H9 (cell line): ENCODE data around the genes NFIC and TEKTIP1.

DNA sequence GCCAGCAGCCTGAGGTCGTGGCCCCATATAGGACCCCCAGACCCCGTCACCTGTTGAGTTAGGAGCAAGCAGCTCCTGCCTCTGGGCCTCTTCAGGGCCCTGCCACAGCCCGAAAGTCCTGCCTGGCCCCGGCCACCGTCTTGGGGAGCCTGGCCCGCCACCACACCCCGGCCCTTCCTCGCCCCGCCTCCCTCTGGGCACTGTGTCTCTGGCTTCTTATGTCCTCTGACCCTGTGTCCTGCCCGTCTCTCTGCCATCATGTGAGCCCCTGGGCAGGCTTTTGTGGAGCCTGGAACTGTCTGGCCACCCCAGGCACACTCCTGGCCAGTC lies 19.2 kb downstream of the NCLN start:
- PRO-cap = no peak

GRCh38 chr19:3346653-3347408 lies 19.6 kb upstream of the NFIC start:
- PRO-cap = no peak

DNA sequence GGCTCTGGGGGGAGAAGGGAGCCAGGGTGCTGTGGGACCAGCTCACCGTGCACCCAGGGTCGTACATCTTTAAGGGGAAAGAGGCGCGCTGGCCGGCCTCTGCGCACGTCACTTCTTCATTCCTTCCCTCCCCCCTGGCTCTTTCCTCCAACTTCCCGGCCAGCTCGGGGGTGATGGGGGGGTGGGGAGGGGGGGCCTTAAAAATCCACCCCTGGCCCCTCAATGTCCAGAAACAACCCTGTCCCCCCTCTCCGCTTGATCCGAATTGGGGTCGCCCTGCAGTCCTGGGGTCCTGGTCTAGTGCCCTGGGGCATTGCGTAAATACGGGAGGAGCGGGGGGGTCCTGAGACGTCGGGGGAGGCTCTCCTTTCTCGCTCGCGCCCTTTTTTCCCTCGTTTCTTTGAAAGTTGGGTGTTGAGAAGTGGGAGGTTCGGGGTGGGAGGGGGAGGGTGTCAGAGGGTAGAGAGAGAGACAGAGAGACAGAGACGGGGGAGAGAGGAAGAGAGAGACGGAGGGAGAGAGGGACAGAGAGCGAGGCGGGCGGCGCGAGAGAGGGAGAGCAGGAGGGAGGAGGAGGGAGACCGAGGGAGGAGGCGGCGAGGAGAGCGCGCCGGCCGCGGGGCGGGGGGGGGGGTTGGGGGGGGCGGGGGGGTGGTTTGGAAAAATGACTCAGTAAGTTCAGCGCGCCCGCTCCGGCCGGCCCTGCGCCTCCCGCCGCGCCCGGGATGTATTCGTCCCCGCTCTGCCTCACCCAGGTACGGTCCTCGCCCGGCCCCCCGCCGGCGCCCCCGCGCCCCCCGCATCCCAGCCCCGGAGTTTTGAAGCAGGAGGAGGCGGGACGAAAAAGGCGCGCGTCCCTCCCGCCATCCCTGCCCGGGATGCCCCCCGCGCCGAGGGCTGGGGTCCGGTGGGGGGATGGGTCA lies at the start of gene NFIC:
Gene NFIC, plus strand, starts transcription at position 672 of the 923 bp plus-strand sequence.
- PRO-cap = no peak

- PRO-cap = no peak
These were observed 46.9 kb downstream of the NFIC start for GRCh38 chr19:3413174-3413785.

GRCh38 chr19:3431588-3432230 lies 48.6 kb downstream of the SMIM24 start:
- PRO-cap = no peak

DNA sequence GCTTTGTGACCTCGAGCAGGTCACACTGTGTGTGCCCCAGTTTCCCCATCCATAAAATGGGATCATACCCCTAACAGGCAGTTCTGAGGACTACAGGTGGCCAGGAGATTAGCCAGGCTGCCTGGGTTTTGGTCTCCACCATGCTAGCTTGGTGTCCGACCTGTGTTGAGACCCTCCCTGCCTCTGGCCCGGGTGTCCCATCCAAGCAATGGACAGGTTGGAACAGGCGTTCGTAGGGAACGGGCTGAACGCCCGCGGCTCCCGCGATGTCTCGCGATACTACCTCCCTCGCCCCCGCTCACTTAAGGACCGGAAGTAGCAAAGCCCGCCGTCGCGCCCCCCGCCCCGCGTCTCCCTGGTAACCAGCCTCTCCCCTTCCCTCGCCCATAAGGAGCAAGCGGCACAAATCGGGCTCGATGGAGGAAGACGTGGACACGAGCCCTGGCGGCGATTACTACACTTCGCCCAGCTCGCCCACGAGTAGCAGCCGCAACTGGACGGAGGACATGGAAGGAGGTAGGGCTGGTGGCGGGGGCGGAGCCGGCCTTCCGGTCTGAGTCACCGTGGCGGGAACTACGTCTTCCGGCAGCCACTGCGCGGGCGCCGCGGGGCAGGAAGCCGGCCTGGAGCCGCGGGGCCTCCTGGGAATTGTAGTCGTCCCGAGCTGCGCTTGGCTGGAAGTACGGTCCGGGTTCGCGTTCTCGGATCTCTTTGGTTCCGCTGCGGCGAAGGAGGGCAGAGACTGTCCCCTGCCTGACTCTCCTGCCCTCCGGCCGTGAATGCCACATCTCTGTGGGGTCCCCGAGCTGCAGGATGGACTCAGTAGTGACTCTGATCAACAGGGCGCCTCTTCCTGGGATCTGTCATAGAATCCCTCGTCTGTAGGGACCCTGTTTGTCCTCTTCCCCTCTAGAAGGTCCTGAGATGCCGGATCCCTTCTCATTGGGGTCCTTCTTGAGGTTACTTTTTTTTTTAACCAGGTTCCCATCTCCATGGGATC lies 45.3 kb downstream of the SMIM24 start:
- PRO-cap = bidirectional peak, plus-strand start at position 321 of the sequence, minus-strand start at position 207 of the sequence; bidirectional peak, plus-strand start at position 714 of the sequence, minus-strand start at position 520 of the sequence

GRCh38 chr19:3465727-3466663 lies 14.3 kb downstream of the SMIM24 start:
- PRO-cap = no peak

- PRO-cap = no peak
These were observed at the start of gene TEKTIP1 for GRCh38 chr19:3538912-3539284. Gene TEKTIP1 (plus strand): TSS chr19:3539174.

GRCh38 chr19:3550861-3551335 lies 6.5 kb downstream of the MFSD12 start:
- PRO-cap = no peak

DNA sequence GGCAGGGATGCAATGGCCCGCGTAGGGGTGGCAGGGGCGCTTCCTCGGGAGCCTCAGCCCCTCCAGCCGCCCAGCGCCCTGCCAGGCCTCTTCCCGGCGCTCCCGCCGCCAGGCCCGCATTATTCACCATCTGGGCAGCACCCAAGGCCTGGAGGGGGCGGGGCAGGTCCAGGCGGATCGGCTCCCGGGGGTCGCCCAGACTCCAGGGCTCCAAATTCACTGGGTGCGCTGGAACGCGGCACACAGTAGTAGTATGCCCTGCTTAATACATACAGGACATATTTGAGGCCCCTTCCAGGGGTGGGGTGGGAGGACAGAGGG lies 320 bp upstream of the TBXA2R start:
- PRO-cap = no peak

- PRO-cap = no peak
These were observed 32.0 kb downstream of the PIP5K1C start for GRCh38 chr19:3668168-3668698.

DNA sequence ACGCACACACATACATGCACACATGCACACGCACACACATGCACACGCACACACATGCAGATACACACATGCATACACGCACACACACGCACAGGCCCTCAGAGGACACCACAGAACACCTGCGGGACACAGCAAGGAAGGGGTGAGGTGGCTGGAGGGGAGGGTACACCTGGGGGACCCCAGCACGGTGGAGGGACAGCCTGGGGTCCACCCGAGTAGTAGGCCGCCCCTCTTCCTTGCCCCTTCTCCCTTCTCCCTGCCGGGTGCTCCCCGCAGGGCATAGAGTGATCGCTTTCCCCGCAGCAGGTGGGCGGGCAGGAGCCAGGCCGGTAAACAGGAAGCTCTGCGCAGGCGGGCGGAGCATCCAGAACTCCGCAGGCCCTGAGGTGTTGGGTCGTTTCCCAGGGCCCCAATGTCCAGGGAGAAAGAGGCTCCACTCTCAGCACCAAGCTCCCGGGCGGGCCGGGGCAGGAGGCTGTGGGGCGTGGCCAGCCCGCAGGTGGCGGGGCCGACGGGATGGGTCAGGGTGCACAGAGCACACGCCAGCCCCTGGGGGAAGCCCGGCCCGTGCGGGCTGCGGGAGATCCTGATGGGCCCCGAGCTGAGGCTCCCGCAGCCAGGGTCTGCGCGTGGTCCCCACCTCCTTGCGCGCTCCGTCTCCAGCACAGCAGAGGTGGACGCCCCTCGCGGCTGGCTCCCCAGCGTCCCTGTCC lies 12.6 kb downstream of the PIP5K1C start:
- PRO-cap = bidirectional peak, plus-strand start at position 367 of the sequence, minus-strand start at position 258 of the sequence; bidirectional peak, plus-strand start at position 412 of the sequence, minus-strand start at position 414 of the sequence

- PRO-cap = no peak
These were observed 17.8 kb downstream of the APBA3 start for GRCh38 chr19:3743541-3744171.

DNA sequence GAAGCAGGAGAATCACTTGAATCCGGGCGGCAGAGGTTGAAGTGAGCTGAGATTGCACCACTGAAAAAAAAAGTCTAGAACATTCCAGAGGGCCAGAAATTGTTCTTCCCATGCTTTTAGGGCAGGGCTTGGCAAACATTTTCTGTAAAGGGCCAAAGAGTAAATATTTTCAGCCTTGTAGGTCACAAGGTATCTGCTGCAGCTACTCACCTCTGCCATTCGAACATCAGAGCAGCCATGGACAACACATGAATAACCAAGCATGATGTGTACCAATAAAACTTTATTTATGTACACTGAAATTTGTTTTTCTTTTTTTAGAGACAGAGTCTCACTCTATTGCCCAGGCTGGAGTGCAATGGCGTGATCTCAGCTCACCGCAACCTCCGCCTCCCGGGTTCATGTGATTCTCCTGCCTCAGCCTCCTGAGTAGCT lies 3.8 kb downstream of the APBA3 start:
- PRO-cap = no peak

DNA sequence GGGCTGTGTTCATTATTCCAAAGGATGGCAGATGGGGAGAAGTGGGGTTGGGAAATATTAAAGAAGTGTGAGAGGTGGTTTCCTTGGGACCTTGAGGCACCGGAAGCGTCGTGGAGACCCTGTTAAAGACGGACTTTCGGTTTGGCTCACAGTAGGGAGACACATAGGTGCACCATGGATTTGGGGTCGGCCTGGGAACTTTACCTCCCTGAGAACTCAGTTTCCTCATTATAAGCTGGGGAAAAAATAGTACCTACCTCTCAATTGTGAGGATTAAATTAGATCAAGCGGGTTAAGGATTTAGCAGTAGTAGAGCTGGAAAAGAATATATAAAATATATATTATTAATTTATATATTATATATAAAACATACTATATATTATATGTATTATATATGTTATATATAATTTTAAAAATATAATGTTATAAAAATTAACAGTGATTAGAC lies 424 bp upstream of the APBA3 start:
- PRO-cap = unidirectional peak, minus-strand start at position 128 of the sequence

- PRO-cap = no peak
These were observed 27.4 kb upstream of the MATK start for GRCh38 chr19:3813500-3814154.

- PRO-cap = no peak
These were observed 6.1 kb downstream of the DAPK3 start for GRCh38 chr19:3964579-3965337.

- PRO-cap = no peak
These were observed 25.3 kb downstream of the PIAS4 start for GRCh38 chr19:4032816-4033300.

DNA sequence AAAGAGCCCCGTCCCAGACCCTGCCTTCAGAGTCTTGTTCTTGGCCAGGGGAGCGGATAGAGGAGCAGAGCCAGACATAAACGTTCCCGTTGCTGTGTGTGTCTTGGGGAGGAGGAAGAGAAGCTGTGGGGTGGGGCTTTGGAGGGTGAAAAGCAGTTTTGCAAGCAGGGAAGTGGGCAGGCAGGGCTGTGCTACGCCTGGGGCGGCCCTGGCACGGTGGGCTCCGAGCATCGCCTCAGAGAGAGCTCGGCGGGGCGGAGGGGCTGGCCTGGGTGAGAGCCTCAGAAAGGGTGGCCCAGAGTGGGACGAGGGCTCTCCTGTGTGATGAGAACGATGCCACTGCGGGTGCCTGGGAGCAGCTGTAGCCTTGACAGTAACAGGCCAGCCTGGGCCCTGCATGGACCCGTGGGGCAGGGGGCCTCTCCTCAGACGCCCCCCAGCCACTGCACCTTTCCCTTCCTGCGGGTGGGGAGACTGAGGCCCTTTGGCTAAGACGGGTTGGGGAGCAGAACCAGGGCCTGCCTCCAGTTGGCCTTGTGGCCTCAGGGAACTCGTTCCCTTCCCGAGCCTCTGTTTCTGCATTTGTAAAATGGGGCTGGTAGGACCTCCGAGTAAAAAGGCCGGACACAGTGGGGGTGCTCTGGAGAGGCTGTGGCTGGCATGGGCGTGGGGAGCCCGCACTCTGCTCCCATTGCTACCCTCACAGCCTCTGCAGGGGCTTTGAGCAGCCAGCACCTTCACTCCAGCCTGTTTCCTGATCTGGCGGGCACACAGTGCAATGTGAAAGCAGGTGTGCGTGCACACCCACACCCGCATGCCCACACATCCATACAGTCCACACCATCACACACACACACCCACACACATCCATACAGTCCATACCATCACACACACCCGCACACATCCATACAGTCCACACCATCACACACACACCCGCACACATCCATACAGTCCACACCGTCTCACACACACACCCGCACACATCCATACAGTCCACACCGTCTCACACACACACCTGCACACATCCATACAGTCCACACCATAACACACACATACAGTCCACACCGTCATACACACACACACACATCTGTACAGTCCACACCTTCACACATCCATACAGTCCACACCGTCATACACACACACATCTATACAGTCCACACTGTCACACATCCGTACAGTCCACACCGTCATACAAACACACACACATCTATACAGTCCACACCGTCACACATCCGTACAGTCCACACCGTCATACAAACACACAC lies 27.8 kb downstream of the PIAS4 start:
- PRO-cap = no peak

DNA sequence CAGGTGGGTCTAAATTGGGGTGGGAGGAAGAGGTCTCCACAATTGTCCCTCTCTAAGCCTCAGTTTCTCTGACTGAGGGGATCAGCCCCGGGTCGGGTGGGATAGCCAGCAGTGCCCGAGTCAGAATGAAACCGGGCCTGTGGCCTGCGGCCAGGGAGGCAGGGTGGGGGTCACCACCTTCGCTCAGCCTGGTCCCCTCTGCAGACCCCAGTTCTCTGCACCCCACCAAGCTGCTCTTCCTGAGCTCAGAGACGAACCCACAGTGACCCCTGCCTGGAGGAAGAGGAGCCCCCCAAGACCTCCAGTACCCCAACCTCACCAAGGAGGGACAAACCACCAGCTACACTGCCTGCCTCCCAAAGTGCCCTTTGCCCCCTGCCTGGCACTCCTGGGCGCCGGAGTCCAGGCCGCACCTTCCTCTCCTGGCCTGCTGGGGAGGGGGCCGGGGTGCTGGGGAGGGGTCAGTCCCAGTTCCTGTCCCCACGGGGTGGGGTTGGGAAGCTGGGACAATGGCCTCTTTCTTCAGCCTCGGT lies 14.6 kb downstream of the ZBTB7A start:
- PRO-cap = no peak